Melanocyte of skin (primary cell): ENCODE results near the gene CALML3.

DNA sequence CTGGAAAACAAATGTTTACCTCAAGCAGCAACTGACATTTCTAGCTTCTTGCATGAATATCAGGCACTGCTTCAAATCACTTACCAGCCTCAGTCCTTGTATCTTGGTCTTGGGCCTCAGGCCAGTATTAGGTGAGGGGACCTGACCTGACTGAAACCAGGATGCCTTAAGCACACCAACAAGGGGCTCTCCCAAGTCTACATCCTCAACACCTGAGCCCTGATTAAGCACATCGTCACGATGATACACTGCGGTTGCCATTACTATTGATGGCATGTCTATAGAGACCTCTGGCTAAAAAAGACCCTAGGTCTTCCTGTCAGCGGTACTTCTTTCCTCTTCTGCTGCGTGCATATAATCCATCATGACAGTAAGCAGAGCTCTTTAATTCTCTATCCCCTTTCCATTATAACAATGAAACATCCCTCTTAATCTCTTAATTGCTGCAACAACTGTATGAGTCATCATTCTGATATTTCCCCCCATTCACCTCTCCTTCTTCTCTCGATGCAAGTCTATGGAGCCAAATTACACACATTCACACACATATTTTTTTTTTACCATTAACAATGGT, 45.4 kb upstream of the AKR1E2 start:
- CAGE, long polyA plus RNA, 2 experiments, result no peak in any of the 2 experiments

DNA sequence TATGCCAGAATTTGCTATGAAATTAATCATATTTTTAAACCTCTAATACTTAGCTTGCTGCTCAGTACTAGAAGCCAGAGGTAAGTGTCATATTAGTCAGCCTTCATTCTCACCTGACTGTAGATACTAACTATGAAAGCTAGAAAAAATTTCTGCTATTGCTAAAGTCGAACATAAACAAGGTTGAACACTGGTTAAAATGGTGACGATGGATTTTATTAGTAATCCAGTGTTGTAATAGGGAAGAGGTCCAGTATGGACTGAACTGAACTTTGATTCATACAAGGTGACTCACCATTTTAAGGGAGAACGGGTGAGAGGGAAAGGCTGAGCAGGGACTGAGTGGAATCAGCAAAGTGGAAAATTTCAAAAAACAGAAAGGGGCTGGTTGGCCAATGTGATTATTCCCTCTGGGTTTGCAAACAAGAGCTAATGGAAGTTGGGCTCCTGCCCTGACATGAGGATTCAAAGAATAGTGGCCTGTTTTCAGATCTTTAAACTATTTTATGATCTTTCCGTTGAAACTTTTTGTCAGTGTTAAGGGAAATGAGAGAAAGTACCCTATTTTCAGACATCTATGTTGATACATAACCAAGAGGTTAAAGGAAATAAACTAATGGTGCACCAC, 15.5 kb upstream of the AKR1C1 start:
- CAGE, long polyA plus RNA, 2 experiments, result no peak in any of the 2 experiments

DNA sequence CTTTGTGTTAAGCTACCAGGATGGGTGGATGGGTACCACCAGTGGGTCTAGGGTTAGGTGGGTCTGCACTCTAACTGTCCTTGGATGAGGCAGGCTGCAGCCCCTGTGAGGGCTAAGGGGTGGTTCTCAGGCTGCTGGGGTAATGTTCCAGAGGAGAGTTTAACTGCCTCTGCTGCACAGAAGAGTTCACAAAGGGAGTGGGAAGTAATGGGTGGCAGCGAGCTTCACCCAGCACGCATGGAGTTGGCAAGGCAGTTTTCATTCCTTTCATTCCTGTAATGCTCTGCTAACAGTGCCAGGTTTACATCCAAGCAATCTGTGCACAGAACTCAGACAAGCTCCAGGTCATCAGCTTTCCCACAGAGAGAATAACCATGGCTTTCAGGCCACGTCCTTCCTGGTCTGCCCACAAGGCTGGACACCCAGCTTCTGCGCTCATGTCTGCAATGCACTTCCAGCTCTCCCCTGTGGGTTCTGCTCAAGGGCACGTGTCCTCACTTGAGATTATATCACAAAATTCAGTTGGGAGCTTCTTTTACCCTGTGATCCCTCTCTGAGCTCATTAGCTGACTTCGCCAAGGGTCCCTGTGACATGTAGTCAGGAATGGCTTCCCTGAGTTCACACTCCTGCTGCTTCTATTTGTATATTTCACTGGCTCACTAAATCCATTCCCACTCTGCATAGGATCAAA, 18.7 kb downstream of the AKR1C2 start:
- CAGE, long polyA plus RNA, 2 experiments, result no peak in any of the 2 experiments

GRCh38 chr10:5020199-5020664, 16.6 kb upstream of the AKR1C2 start:
- CAGE, long polyA plus RNA, 2 experiments, result no peak in any of the 2 experiments

GRCh38 chr10:5071097-5072321, 22.7 kb upstream of the AKR1C3 start:
- CAGE, long polyA plus RNA, 2 experiments, result no peak in any of the 2 experiments

DNA sequence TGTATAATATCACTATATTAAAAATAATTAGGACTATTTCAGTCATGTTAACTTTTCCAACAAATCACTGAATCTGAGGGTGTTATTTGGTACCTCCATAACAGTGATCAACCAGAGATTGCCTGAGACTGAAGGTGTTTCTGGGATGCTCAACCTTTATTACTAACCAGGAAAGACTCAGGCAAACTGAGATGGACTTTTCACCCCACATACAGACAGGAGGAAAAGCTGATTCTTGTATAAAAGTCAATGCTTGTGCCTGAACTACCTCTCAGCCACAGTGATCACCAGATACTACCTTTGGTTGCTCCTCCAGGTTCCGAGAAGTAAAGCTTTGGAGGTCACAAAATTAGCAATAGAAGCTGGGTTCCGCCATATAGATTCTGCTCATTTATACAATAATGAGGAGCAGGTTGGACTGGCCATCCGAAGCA, 1.9 kb downstream of the AKR1C3 start:
- CAGE, long polyA plus RNA, 2 experiments, result no peak in any of the 2 experiments

DNA sequence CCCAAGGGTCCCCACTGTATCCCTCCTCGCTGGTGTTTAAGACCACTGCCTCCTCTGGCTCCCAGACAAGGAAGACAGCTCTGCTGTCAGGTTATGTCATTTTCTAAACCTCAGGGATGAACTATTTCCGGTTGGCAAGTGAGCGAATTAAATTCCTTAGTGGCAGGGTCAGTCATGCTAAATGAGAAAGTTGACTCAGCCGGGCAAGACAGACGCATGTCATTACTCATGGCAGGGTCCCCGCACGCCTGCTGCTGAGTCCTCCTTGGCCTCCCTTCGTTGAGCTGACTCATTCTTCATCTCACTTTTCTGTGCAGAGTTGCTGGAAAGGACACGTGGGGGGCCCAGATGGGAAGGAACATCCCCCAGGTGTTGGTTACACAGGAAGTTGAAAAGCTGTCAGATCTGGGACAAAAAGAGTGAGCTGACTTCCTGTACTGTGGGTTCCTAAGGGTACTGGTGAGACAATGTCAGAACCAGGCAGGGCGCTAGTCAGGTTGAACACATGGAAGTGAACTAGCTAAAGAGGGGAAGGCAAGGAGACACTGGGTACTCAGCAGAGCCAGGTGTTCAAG, 47.1 kb upstream of the UCN3 start:
- CAGE, long polyA plus RNA, 2 experiments, result no peak in any of the 2 experiments

- CAGE, long polyA plus RNA, 2 experiments, result no peak in any of the 2 experiments
Measured at GRCh38 chr10:5498215-5498666, 1.1 kb downstream of the CALML5 start.

DNA sequence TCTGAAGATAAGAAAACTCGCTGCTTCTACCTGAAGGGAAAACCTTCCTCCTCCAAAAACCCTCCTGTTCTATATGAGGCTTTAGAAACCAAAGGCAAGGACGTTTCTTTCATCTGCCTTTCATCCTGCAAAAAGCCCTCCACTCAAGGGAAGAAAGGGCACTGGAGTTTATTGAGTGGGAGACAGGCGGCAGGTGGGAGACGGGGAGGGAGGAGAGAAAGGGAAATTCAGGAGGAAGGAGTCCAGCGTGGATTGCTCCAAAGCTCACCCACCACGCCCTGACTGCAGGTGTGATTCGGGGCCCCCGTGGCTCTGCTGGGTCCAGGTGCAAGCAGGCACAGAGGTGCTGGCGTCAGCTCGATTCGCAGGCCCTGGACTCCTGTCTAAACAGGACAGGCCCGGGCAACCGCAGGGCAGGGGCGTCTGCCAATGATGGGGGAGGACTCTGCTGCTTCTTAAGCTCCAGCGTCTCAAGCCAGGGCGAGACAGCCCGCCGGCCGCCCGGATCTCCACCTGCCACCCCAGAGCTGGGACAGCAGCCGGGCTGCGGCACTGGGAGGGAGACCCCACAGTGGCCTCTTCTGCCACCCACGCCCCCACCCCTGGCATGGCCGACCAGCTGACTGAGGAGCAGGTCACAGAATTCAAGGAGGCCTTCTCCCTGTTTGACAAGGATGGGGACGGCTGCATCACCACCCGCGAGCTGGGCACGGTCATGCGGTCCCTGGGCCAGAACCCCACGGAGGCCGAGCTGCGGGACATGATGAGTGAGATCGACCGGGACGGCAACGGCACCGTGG, at the start of gene CALML3:
Gene CALML3, plus strand, starts transcription at position 483 of the 800 bp plus-strand sequence.
- CAGE, long polyA plus RNA, 2 experiments, result no peak in any of the 2 experiments

- CAGE, long polyA plus RNA, 2 experiments, result no peak in any of the 2 experiments
Measured at GRCh38 chr10:5545771-5546328, 21.1 kb downstream of the CALML3 start.

DNA sequence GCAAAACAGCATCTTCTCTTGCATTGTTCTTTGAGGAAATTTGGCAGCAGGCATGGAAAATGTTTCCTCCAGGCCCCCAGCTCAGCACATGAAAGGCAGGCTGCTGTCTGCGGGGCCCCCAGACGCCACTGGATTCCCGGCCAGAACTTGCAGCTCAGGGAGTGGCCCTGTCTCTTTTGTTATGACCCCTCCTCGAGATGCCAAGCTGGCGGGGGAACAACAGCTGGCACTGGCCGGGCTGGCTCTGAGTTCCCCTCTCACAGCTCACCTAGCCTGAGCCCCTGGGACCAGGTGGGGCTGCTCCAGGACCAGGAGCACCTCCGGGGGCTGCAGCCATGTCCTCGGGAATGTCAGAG, 62.6 kb downstream of the CALML3 start:
- CAGE, long polyA plus RNA, 2 experiments, result no peak in any of the 2 experiments

GRCh38 chr10:5611834-5612198, 54.6 kb downstream of the ASB13 start:
- CAGE, long polyA plus RNA, 2 experiments, result no peak in any of the 2 experiments

DNA sequence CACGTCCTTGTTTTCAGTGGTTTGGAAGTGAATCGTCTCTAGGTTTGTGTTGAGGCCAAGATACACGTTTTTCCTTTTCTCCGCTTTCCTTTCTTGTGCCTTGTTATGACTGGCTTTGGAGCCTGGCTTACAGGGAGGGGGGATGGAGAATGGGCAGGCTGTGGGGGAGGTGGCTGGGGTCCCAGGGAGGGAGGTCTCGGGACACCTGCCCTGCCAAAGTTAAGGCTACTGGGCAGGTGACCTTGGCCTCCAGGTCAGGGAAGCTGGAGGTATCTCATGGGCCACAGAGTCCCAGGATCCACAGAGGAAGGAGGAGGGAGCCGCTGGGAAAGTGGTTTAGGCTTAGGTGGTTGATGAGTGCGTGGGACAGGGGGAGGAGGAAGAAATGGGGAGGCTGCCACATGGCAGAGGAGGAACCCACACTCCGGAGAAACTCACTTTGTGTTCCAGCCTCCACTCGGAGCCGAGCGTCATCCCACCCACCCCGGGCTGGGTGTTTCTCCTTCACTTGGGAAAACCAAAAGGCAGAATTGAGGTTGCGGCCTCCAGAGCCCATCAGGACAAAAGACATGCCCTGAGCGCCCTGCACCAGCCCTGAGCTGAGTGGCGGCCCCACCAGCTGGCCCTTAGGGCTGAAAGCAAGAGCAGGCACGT, 46.2 kb downstream of the ASB13 start:
- CAGE, long polyA plus RNA, 2 experiments, result no peak in any of the 2 experiments

DNA sequence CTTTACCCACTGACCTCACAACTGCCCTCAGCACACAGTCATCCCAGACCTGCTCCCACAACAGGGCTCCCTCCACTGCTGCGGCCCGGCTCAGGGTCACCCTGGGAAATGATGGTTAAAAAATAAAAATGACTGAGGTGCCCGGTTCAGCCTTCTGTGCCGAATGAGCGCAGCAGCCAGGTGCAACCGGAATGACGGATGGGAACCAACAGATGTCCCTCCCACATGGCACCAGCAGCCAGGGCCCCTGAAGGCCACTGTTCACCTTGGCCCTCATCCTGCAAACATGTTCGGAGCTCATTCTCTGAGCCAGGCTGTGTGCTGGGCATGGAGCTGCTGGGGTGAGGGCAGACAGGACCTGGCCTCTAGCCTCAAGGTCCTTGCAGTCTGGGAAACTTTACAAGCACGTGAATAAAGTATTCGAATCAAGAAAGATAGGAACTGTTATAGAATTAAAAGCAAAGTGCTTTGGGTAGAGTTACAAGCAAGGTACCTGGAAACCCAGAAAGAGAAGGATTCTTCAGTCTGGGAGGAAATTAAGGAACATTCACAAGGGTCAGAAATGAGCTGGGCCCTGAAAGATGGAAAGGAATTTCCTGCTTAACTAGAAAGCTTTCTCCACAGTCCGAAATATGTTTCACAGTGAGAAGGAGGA, 40.0 kb downstream of the ASB13 start:
- CAGE, long polyA plus RNA, 2 experiments, result no peak in any of the 2 experiments

- CAGE, long polyA plus RNA, 2 experiments, result no peak in any of the 2 experiments
Measured at GRCh38 chr10:5698839-5699761, 14.5 kb downstream of the TASOR2 start.

DNA sequence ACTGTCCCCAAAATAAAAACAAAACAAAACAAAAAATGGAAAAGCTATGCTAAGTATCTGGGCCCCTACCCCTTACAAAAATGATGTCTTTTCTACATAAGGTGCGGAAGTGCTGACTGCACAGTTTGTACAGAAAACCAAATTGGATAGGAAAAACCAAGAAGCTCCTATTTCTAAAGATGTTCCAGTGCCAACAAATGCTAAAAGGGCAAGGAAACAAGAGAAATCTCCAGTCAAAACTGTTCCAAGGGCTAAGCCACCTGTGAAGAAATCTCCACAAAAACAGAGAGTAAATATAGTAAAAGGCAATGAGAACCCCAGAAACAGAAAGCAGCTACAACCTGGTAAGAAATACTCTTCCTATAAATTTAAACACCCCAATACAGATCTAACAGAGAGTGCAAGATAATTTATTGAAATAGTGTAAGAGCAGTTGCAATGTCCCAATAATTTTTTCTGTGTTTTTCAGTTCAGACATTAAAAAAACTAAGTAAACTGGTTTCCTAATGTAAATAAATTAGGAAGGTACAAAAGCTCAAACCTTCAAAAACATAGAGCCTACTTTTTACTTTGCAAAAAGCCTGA, 50.7 kb downstream of the TASOR2 start:
- CAGE, long polyA plus RNA, 2 experiments, result no peak in any of the 2 experiments

DNA sequence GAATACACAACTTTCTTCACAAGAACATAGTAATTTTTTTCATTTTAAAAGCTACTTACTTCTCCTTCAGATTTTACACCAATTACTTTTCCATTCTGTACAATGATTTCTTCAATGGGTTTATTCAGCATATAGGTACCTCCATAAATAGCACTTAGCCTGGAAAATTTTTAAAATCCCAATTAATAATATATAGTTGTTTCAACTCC, 39.5 kb downstream of the GDI2 start:
- CAGE, long polyA plus RNA, 2 experiments, result no peak in any of the 2 experiments

DNA sequence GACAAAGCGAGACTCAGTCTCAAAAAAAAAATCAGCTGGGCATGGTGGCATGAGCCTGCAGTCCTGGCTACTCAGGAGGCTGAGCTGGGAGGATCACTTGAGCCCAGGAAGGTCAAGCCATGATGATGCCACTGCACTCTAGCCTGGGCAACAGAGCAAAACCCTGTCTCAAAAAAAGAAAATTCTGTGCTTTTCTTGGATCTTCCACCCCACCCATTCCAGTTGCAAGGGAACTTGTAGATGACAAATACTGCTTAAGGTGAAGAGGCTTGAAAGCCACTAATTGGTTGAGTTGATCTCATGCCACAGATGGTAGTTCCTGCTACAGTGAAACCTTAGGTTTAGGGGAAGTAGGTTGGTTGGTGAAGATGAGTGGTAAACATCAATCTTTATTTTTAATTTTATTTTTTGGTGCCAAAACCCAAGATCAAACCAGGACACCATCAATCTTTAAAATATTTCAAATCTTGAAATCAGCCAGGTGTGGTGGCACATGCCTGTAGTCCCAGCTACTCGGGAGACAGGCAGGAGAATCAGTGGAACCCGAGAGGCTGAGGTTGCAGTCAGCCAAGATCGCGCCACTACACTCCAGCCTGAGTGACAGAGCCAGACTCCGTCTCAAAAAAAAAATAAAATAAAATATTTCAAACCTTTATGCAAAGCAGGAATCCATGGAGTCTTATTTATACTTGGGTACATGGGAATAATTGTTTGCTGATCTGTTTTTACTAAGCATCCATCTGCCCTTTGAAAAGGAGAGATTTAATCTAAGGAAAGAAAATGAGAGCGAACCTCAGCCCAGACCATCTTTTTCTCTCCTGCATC, 3.0 kb upstream of the GDI2 start:
- CAGE, long polyA plus RNA, 2 experiments, result no peak in any of the 2 experiments

DNA sequence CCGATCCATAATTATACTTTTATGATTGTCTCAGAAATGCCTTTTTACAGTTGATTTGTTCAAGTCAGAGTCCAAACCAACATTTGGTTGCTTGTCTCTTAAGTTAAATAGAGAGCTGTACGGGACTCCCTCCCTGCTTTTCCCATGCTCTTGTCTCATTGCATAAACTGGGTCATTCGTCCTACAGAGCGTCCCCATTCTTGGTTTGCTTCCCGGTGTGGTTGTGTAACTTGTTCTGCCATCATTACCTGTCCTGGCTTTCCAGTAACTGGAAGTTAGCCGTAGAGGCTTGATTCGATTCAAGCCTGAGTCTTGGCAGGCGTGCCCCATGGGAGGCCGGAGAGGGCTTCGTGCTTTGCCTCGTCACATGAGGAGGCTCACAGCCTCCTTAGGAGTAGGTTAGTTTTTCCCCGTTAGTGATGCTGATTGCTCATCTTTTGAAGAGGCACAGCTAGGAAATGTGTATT, 40.2 kb downstream of the FBH1 start:
- CAGE, long polyA plus RNA, 2 experiments, result no peak in any of the 2 experiments

DNA sequence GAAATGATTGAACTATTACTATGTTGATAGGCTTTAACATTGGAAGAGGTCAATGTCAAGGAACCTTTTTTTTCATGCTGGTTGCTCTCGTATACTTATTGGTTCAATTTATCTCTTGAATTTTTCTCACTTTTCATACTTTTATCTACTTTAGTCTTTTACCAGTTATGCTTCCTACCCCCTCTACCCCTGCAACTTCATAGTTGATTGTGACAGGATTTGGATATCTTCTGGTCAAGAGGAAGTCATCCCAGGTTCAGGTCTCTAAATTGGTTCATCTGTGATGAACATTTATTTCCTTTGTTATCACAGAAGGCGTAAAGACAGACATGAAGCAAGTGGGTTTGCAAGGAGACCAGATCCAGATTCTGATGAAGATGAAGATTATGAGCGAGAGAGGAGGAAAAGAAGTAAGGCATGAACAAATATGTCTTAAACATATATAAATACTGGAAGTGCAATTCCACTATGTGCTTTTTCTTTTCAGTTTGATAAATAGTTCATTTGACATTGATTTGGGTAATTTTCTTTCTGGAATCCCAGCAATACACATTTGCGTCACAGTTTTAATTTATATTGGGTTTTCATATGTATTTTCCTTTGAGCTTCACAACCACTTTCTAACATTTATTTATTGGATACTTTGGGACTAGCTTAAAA, 17.1 kb downstream of the RBM17 start:
- CAGE, long polyA plus RNA, 2 experiments, result no peak in any of the 2 experiments